ENCODE measurements around the genes BMPER, NPSR1, SEPTIN7 and AOAH.

GRCh38 chr7:33904695-33905812 lies at the start of gene BMPER:
TSS of gene BMPER (plus strand) at chr7:33905539.
- RRBS, 2 experiments = 1 to 2% methylated on average over 43 to 45 of the region's 102 CpGs

DNA sequence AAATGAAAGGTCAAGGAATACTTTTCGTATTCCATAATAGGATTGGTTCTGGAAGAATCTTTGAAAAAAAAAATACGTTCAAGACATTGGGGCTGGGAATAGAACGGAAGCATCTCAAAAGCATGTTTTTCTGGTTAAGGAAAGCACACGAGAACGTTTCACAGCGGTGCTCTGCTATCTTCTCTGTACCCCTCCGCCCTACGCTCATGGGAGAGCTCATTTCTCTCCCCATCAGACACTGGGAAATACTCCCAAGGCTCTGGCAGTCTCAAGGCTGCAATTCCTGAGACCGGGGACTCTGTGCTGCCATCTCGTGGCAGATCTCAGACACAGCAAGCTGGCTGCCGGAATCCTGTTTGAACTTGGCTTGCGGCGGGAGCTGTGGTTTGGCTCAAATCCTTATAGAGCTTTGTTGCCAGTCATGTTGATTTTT lies 27.4 kb downstream of the BMPER start:
- RRBS, 2 experiments = under 1 to 2% methylated on average over 3 of the region's 13 CpGs

- RRBS, 2 experiments = no CpG with 5 or more reads among the region's 9 CpGs
Observed at GRCh38 chr7:34152755-34153306, 247.5 kb downstream of the BMPER start.

GRCh38 chr7:34277075-34277388 lies 371.7 kb downstream of the BMPER start:
- RRBS, 2 experiments = no CpG with 5 or more reads among the region's 2 CpGs

- RRBS, 2 experiments = no CpG with 5 or more reads among the region's 8 CpGs
Observed at GRCh38 chr7:34658066-34658520, at the start of gene NPSR1. TSS of gene NPSR1 (plus strand) at chr7:34658218.

GRCh38 chr7:35038028-35038333 lies 696 bp upstream of the DPY19L1 start:
- RRBS, 2 experiments = no CpG with 5 or more reads among the region's 21 CpGs

- RRBS, 2 experiments = no CpG with 5 or more reads among the region's 19 CpGs
Observed at GRCh38 chr7:35248947-35250316, 4.5 kb downstream of the TBX20 start.

- RRBS, 2 experiments = 2 to 3% methylated on average over 8 of the region's 64 CpGs
Observed at GRCh38 chr7:35257091-35258009, 3.5 kb upstream of the TBX20 start.

DNA sequence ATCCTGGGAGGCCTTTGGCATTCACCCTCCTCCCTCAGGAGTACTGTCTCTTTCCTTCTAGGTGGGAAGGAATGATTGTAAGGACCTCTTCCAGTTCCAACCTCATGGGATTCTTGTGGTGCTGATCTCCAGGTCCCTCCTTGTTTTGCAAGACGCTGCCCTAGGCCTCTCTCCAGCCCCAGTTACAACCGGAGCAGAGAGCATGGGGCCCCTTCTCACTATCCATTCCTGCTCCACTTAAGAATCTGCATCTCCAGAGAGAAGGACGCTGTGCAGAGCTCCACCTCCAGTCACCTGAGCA lies 132.8 kb upstream of the TBX20 start:
- RRBS, 2 experiments = no CpG with 5 or more reads among the region's 3 CpGs

- RRBS, 2 experiments = no CpG with 5 or more reads among the region's 5 CpGs
Observed at GRCh38 chr7:35647105-35647682, 47.7 kb downstream of the HERPUD2 start.

GRCh38 chr7:35664175-35665003 lies 30.5 kb downstream of the HERPUD2 start:
- RRBS, 2 experiments = no CpG with 5 or more reads among the region's 9 CpGs

GRCh38 chr7:35725129-35725774 lies 30.3 kb upstream of the HERPUD2 start:
- RRBS, 2 experiments = no CpG with 5 or more reads among the region's 14 CpGs

GRCh38 chr7:35800983-35802103 lies at the start of gene SEPTIN7:
TSS of gene SEPTIN7 (plus strand) at chr7:35801057.
- RRBS, 2 experiments = 1 to 4% methylated on average over 18 to 49 of the region's 115 CpGs

GRCh38 chr7:36192036-36192661 lies 39.1 kb downstream of the EEPD1 start:
- RRBS, 2 experiments = no CpG with 5 or more reads among the region's 9 CpGs

DNA sequence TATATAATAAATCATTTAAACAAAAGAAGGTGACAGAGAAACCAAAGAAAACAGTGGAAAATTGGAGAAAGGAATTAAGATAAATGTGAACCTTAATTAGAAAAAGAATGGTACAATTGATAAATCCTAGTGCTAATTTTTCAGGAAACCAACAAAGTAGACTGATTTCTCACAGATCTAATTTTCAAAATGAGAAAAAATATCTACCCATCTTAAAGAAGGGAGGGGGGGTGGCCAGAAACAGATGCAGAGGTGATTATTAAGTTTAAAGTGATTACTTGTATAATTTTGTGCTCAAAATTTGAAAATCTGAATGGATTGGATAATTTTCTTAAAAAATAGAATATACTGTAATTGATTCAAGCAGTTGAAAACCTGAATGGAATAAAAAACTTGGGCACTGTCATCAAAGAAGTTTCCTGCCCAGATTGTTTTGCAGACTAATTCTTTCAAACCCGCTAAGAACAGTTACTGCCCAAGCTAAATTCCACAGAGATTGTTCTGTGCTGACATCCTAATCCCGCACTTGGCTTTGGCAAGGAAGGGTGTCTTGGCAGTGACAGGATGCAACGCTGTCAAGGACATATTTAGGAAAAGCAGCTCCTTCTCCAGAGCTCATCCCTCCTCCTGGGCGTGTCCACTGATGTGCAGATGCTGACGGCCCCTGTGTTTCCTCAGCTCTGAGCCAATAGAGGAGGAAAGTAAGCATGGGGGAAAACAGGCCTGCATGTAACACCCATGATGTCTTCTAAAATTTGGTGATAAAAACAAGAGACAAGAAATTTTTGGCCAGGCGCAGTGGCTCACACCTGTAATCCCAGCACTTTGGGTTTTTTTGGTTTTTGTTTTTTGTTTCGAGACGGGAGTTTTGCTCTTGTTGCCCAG lies 74.0 kb downstream of the EEPD1 start:
- RRBS, 2 experiments = no CpG with 5 or more reads among the region's 8 CpGs

DNA sequence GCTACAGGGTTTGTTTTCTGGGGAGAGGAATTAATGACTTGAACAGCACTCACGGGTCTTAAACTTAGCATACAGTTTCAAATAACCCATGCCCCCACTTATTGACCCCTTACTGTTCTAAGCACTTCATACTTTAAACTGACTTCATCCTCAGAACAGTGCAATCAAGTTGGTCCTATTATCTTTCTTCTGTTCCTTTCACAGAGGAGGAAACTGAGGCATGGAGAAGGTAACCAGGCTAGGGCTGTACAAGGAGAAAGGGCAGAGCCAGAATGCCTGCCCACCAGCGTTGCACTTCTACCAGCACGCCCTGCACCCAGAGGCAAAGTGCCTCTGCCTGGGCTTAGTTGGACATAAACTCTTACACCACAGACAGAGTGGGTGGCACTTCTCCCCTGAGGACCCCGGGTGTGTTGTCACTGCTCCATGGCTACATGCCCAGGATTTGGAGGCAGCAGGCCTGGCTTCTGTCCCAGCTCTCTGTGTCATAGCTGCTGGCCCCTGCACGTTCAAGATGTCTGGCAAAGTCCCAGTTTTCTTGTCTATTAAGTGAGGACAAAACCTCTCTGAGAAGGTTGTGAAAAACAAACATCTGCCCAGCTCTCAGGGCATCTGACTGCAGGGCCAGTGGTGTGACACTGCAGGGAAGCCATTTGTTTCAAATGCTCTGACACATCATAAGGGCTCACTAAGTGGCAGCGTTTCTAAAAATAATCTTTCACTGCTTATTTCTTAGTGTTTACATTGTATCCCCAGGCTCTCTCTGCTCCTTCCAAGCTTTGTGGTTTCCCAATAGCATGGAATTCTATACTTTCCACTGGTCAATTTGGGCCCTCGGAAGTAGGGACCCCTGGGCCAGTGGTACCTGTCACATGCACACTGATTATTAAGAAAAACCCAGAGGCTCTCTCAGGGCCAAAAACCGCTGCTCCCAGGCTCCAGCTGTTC lies 63.8 kb downstream of the MATCAP2 start:
- RRBS, 2 experiments = no CpG with 5 or more reads among the region's 8 CpGs

GRCh38 chr7:36557729-36558325 lies 166.5 kb downstream of the AOAH start:
- RRBS, 2 experiments = no CpG with 5 or more reads among the region's 11 CpGs

DNA sequence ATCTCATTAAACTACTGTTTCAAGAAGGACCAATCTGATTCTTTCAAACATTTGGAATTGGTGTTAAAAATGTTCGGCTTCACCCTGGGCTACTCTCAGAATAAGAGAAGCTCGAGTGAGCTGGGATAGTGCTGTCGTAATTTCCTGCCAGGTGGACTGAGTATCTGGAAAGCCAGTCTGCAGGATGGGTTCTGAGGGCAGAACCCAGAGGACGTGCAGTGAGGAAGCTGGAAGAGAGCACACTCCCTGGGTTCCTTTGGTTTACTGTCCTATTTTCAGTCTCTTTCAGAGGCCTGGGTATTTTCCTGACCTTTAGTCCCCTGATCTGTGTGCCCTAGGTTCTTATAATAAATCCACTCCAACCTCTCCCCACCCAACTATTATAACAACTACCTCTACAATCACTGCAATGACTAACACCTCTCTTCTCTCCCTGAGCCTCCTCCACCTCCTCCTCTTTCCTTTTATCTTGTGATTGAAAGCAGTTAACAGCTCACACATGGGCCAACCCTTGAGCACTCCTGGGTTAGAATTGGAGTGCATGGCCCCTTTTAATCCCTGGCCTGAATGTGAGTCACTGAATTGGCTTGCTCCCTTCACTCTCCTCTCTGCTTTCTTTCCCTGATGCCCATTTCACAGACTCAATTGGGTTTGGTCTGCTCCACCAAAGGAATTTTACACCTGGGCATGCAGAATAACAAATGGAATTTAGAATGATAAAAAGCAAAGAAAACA lies 62.9 kb downstream of the AOAH start:
- RRBS, 2 experiments = no CpG with 5 or more reads among the region's 4 CpGs

- RRBS, 2 experiments = no CpG with 5 or more reads among the region's 12 CpGs
Observed at GRCh38 chr7:36724051-36724930, at the start of gene AOAH. TSS of gene AOAH (minus strand) at chr7:36724494.

DNA sequence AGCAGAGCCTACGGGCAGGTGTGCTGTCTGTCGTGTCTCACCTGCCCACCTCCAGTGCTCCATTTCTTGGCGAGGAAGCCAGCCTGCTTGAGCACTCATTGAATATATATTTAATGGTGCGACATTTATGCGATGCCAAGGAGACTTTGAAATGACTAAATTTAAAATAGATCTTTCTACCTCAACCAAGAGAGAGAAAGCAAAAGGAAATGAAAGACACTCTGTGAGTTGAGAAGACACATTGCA lies 53.5 kb upstream of the AOAH start:
- RRBS, 2 experiments = no CpG with 5 or more reads among the region's 5 CpGs

Data from NT2/D1 (cell line).